T47D (cell line): ENCODE measurements around the genes INAVA, KIF21B and TNNT2.

GRCh38 chr1:198175770-198176426, 19.1 kb downstream of the NEK7 start:
- RRBS, result no CpG with 5 or more reads among the region's 6 CpGs

- RRBS, result no CpG with 5 or more reads among the region's 8 CpGs
Observed at GRCh38 chr1:198222653-198223446, 66.1 kb downstream of the NEK7 start.

- RRBS, result no CpG with 5 or more reads among the region's 5 CpGs
Observed at GRCh38 chr1:198282610-198283496, 126.1 kb downstream of the NEK7 start.

DNA sequence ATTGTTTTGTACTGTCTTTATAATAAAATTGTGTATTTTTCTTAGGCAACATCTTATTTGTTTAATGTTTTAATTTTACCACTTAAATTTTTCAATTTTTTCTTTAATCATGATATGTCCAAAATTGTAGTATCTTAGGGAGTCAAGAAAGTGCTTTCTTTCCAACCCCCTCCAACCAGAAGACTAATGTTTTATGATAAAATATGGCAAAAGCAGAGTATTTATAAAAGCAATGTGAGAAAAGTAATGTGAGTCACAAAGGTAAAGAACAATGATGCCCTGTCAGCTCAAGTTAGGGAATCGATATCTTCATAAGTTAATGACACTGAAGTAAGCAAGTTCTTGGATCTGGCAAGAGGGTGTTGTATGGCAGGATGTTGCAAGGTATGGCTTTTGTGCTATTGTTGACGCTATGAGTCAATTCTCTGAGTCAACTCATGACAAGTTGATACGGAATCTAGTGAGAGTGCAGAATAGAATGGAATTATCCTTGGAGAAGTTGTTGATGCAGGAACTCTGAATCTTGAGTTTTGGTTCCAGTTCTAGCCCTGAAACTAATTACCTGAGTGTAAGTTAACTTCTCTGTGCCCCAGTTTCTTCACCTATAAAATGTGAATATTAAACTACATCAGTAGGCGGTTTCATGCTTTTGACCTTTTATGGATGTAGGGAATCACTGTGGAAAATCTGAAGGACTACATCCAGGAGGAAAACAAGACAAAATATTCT, 97.1 kb downstream of the ATP6V1G3 start:
- RRBS, result no CpG with 5 or more reads among the region's 4 CpGs

DNA sequence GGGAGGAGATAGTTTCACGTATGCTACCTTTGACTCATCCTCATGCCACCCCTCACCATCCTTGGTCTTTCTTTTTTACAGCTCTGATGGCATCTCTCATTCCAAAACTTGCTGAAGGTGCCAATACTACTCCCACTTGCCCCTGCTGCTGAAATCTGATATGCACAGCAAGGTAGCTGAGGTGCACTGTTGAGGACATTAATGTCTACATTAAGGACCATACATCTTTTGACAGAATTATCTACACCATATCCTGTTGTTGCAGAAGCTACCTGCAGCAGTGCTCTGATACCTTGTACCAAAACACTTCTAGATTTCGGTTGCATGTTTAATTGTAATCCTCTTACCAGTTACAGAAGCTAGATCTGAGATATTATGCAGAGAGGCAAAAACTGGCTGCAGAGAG, 19.4 kb upstream of the PTPRC start:
- RRBS, result no CpG with 5 or more reads among the region's 2 CpGs

DNA sequence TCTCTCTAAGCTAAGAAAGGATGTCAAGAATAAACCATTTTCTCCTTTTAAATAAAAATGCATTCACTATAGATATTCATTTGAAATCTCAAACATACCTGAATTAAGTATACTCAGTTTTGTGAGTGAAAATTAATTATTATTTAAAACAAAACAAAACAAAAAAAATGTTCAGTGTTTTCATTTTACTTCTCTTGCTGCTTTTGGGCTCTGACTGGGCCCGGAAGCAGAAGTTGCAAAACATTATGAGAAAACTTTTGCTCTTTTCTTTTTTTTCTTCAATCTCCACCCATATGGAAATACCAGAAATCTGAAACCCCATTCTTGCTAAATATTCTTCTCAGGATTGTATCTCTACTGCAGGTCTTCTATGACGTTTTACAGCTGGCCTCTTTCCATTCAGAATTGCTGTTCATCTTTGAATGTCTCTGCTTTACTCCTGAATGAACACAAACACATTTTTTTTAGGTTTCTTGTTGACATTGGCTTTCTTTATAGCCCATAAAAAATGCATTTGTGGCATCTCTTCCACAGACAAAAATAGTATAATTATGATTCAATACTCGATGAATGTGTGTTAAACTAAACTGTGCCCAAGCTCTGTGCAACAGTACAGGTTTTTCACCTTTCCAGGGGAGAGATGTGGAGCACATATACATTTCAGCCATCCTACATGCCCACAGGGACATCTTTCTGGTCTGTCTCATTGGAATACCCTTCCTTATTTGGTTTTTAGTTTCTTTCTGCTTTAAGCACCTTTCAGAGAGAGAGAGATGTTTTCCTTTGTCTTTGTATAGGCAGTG, 18.7 kb downstream of the PTPRC start:
- RRBS, result no CpG with 5 or more reads among the region's 3 CpGs

- RRBS, result 86% methylated on average over 5 of the region's 46 CpGs
Observed at GRCh38 chr1:198679433-198680380, 40.9 kb downstream of the PTPRC start.

GRCh38 chr1:198937188-198937735, 298.4 kb downstream of the PTPRC start:
- RRBS, result 3% methylated on average over 2 of the region's 5 CpGs

- RRBS, result no CpG with 5 or more reads among the region's 29 CpGs
Observed at GRCh38 chr1:200036264-200037216, 9.0 kb downstream of the NR5A2 start.

GRCh38 chr1:200041128-200041999, 13.9 kb downstream of the NR5A2 start:
- RRBS, result 95% methylated on average over 3 of the region's 39 CpGs

GRCh38 chr1:200048060-200048693, 20.7 kb downstream of the NR5A2 start:
- RRBS, result no CpG with 5 or more reads among the region's 9 CpGs

DNA sequence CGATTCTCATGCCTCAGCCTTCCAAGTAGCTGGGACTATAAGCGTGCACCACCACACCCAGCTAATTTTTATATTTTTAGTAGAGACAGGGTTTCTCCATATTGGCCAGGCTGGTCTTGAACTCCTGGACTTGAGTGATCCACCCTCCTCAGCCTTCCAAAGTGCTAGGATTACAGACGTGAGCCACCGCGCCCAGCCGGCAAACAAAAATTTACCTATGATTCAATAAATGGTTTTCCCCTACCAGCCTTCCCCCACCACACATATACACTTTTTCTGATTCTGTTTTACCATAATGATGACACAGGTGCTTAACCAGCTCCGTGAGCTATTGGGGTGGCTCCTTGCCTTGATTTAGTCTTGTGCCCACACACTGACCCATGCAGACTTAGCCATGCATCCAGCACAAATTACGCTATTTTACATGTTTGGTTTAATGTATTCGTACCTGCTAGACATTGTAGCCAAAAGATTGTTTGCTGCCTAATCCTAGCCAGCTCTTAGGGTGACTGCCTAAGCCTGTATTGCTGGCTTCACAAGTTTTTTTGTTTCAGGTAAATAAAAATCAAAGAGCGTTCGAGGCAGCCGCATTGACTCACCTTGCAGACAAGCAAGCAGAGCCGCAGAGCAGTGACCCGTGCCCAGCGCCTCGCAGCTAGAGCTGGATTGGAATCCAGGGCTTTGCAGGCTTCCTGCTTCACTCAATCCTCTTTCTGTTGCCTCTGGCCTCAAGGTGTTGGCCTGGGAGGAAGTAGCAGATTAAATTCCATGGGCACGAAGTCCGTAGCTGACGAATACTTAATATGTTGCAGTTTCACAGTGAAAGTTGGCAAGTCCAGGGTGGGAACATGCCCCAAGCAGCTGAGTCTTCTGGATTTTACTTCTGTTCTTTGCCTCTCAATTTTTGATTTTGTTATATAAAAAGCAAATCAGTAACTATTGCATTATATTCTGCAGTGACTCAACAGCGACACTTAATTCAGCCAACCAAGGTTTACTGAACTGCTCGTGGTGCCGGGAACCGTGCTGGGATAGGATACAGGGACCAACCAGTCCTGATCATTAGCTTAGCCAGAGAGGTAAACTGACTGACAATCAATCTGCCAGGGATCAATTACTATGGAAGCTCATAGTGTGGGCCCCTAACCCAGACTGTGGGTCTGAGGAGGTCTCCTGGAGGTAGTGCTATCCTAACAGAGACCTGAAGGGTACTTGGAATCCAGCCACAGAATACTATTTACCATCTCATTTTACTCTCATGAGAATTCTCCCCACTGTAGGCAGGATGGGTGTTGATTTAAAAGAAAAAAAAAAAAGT, 68.0 kb upstream of the ZNF281 start:
- RRBS, result no CpG with 5 or more reads among the region's 23 CpGs

DNA sequence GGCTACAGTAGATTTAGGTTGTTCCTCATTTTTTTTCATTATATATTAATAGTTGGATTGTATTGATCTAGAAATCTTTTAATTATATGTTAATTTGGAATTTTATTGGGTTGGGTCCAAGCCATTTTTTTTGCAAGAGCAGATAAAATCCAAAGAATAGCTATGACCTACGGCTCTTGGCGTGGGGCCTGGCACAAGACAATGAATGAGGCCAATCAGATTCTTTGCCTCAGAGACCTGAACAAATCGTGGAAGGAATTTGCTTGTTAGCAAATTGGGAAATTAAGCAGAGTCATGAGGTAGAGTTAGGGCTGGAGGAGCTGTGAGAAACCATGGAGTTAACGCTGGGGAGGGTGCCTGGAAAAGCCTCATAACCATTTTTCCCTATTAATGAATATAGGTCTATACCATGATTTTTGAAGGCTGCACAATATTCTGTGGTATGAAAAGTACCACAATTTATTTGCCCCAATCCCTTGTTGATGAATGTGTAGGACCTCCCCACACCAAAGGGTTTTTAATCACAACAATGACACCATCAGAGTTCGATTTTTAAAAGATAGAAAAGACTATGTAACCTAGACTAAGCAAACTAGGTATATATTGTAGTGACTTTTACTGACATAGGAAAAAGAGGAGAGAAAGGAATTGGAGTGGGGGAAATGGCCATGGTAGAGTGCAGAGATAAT, 40.2 kb downstream of the CAMSAP2 start:
- RRBS, result no CpG with 5 or more reads among the region's 5 CpGs

DNA sequence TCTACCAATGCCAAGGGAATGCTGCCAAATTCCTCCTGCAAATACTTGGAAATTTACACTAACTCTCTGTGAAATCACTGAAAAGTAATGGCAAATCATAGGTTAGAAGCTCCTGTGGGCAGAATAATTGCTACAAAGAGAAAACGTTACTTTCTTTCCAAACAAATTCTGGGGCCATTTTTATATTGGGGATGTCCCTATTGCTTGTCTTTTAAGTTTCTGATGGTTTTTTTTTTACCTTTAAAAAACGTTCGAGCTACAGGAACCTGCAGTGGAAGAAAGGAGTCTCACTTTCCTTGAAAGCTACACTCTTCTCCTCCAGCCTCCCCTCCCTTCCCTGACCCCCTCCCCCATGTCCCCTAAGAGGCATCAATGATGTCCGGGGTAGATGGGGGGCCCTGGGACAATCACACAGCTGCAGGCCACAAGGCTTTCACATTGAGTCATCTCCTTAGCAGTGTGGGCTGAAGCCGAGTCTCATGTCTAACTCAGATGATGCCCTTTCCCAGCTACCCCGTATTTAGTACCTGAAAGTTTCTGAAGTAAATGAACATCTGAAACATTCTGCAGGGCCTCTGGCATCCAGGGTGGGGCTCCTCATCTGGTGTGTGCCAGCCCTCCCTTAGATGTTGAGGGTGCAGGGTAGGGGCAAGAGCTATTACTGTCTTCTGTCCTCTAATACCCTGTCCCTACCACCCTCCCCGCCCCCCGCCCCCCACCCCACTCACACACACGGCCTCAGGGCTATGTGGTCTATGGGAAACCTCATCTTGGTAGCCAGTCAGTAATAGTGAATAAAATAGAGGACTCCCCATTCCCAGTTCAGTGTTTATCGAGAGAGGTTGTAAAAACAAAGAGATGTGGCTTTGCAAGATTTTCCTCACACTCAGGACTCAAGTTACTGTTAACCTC, 6.2 kb upstream of the GPR25 start:
- RRBS, result no CpG with 5 or more reads among the region's 10 CpGs

DNA sequence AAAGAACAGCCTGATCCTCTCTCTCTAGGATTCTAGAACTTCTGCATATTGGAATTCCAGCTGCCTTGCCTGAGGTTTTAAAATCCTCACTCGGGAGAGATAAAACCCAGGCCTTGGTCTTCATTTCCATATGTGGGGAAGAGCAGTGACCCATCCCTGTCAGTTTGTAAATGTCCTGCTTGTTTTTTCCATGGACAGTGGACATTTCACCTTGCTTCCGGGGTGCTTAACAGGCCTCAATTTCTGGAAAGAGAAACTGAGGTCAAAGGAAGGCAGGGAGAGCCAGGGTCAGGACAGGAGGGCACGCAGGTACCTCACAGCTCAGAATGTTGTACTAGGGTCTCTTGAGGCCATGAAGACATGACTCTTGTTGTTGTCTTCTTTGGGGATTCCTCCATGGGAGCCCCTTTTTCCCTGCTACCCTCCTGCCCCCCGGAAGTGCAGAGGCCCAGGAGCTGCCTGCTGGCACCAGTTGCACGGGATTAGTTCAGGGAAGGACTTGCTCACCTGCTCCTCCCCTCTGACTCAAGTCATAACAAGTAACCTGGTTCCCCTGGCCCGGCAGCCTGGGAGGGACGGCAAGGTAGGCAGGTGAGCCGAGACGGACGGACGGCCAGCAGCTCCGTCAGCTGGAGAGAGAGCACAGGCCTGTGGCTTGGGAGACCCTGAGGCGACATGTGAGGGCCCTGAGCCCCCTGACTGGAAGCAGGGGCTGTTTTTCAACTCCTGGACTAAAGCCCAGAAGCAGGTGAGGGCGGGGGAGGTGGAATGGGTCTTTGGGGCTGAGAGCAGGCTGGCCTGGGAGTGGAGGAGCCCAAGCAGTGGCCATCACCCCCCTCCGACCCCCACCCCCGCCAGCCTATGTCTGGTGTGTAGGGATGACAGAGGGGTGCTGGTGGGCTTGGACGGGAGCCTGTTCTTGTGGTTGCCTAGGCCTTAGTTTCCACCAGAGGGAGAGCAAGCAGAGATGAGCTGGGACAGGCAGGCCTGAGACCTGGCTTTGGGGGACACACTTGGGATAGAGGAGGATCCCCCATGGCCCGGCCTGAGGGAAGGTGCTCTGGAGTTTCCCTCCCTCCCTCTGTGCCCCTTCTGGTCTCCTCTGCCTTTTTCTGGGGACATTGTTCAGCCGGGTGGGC, at the start of gene INAVA:
INAVA (plus strand) TSS at position 561 of the 1,139 bp plus-strand sequence.
- RRBS, result 18% methylated on average over 4 of the region's 19 CpGs

GRCh38 chr1:201023294-201024072, at the start of gene KIF21B:
Gene KIF21B, minus strand, starts transcription at chr1:201023714.
- RRBS, result 5% methylated on average over 44 of the region's 85 CpGs

DNA sequence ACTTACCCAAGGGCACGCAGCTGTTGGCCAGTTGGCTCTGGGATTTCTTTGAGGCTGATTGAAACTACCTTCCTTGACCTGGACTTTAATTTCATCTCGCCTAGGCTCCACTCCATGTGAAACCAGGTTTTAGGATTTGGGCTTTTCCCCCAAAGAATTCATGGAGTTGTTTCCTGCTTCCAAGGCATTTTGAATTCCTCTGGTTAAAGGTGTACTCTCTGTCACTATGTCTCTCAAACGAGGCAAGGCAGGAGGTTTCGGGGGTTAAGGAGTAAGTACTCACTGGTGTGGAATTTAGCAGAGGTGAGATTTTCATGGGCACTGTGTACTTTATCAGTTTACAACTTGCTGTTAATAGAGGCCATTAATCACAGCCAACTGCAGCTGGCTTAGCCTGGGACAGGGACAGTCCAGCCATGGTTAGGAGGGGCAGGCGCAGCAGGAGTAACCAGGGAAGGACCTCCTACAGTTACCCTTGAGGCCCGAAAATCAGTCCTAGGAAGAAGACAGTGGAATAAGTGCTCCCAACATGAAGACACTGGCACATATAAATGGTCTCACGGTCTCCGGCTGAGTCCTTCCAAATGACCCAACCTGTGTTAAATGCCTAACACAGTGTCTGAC, 18.0 kb upstream of the TMEM9 start:
- RRBS, result no CpG with 5 or more reads among the region's 8 CpGs

DNA sequence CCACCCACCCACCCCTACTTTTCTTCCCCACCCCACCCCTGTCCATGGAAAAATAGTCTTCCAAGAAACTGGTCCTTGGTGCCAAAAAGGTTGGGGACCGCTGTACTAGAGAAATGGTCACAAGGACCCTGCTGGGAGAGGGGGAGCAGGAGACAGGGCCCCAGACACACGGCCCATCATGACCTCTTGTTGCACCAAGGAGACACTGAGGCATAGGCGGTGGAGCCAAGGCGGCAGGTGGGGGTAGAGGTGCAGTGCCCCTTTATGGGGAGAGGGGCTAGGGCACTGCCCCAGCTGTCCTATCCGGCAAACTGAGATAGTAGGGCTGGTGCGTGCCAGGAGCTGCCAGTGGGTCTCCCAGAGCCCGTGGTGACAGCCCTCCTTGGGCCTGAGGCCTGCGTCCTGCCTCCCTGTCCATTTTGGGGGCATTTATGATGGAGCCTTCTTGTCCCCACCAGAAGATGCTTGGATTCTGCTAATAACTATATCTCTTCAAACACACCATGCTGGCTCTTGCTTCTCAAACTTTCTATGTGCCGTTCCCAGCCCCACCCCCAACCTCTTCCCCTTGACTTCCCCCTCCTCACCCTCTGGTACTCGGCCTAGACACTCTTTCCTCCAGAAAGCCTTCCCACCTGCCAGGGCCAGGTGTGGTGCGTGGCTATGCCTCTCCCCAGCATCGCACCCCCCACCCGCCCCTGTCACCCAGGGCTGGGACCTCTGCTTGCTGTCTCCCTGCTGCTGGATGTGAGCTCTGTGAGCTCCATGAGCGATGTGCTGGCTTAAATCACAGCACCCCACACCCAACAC, 20.1 kb downstream of the TNNT2 start:
- RRBS, result no CpG with 5 or more reads among the region's 14 CpGs

- RRBS, result no CpG with 5 or more reads among the region's 9 CpGs
Observed at GRCh38 chr1:201377521-201377863, at the start of gene TNNT2. Gene TNNT2, minus strand, starts transcription at chr1:201377680.